SK-N-MC (cell line): ENCODE measurements around a stretch of chr11.

- RRBS = no CpG with 5 or more reads among the region's 5 CpGs
Measured at GRCh38 chr11:126628623-126629052, 273.2 kb downstream of the ST3GAL4 start.

- RRBS = no CpG with 5 or more reads among the region's 9 CpGs
Measured at GRCh38 chr11:126655568-126656404, 300.3 kb downstream of the ST3GAL4 start.

DNA sequence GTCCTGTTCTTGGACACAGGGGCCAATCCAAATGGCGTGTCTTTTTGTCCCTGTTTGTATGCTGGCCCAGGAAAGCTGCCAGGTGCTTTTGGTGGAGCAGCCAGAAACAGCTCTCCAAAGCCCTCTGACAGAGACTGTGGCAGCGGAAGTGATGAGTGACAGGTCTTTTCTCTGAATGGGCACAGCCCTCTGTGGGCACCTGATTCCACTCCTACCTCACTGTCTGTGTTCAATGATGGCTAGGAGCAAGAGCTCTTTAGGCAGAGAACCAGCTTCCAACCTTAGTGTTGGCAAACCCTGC, 106.4 kb upstream of the KIRREL3 start:
- RRBS = no CpG with 5 or more reads among the region's 2 CpGs

- RRBS = no CpG with 5 or more reads among the region's 8 CpGs
Measured at GRCh38 chr11:127628219-127628646, 627.7 kb upstream of the KIRREL3 start.

- RRBS = no CpG with 5 or more reads among the region's 5 CpGs
Measured at GRCh38 chr11:128260969-128261272, 326.4 kb downstream of the ETS1 start.

- RRBS = 54% methylated on average over 2 of the region's 9 CpGs
Measured at GRCh38 chr11:128299028-128299880, 288.1 kb downstream of the ETS1 start.

DNA sequence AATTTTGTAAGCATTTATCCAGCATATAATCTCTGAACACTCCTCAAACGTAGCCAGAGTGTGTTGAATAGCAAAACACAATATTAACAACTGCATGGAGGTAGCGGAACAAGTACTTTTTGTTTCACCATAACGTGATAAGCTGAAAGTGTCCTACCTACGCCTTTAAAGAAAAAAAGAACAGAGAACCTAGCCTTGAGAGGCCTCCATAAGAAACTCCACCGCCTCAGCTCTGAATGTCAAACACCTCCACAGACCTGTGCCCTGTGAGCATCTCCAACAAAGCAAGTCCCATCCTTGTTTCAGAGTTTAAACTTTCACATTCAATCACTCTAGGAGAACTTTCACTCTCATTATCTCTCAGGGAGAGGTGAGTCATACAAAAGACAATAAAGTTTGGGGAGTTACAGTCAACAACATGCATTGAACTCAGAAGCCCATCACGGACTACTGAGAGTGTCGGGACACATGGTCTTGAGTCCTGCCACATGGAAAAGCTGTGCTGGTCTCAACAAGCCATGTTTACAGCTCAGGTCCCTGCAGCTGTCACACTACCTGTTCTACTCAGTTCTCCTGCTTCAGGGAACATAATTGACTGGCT, 115.3 kb downstream of the ETS1 start:
- RRBS = no CpG with 5 or more reads among the region's 7 CpGs

DNA sequence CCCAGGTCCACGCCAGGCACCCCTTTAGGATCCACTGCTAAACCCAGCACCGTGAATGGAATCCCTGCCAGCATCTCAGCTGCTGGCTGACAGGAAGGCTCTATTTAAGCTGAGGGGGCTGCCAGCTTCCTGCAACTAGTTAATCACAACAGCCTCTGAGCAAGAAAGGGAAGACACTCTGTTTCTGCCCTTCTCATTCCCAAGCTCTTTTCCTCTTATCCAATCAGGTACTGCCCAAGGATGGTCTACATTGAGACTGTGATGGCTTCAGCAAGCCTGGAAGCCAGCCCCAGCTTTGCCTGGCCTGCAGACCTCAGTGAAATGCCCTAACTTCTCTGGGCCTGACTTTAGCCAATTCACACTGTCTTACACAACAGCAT, 112.7 kb downstream of the ETS1 start:
- RRBS = no CpG with 5 or more reads among the region's 2 CpGs

GRCh38 chr11:128500178-128500560, 87.2 kb downstream of the ETS1 start:
- RRBS = no CpG with 5 or more reads among the region's 3 CpGs

GRCh38 chr11:128502737-128503202, 84.6 kb downstream of the ETS1 start:
- RRBS = no CpG with 5 or more reads among the region's 4 CpGs

- RRBS = no CpG with 5 or more reads among the region's 14 CpGs
Measured at GRCh38 chr11:128505316-128506174, 81.8 kb downstream of the ETS1 start.

DNA sequence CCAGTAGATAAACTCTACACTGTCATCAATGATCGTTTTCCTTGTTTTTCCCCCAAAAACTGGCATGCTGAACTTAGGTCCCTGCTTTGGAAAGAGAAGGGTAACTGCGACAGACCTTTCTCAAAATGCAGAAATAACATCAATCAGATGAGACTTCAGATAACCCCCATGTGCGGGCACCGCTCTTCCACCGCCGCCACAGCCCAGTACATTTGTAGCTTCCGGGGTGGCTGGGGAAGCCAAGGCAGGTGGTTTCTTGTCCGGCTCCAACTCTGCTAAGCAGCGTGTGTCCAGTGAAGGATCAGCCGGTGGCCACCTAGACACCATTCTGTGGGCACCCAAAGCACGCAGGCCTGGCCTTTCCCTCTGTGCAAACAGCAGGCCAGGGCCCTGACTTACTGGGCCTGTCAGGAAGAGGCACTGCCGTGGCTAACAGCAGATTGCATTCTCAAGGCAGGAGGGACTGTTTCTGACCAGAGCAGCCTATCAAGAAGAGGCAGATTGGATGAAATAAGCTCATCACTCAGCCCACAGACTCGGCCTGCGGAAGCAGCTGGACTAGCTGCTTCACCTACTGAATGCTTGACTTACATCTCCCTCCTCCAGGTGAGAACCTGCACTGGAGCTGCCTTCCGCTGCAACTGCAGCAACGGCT, 74.9 kb downstream of the ETS1 start:
- RRBS = no CpG with 5 or more reads among the region's 16 CpGs

- RRBS = no CpG with 5 or more reads among the region's 11 CpGs
Measured at GRCh38 chr11:128514895-128515738, 72.2 kb downstream of the ETS1 start.

DNA sequence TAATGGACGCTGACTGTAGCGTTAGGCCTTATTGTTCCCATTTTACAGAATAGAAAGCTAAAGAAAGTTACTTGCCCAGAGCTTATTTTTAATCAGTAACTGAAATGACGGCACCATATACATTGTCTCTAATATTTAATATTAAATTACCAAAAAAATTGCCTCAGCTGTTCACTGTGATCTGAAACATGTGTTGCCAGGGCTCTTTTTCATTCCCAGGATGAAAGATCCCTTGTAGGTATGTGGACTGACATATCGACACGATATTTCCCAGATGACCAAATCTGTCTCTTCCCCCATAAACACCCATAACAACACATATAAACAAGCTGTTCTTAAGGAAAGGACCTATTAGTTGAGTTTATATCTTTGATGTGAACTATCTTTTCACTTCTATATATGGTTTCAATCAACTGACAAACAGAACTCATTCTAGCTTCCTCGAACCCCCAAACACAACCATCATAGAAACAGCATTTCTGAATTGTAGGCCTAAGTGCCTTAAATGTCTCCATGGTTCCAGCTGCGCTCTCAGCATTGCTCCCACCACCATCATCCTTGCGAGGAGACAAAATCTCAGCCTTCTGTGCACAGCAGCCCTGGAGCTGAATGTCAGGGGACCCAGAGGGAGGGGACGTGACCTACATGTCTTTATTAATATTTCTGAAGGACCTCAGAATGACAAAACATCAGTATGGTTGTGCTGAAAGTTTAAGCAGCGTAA, 67.1 kb downstream of the ETS1 start:
- RRBS = no CpG with 5 or more reads among the region's 10 CpGs

- RRBS = no CpG with 5 or more reads among the region's 2 CpGs
Measured at GRCh38 chr11:128523498-128524157, 63.7 kb downstream of the ETS1 start.

DNA sequence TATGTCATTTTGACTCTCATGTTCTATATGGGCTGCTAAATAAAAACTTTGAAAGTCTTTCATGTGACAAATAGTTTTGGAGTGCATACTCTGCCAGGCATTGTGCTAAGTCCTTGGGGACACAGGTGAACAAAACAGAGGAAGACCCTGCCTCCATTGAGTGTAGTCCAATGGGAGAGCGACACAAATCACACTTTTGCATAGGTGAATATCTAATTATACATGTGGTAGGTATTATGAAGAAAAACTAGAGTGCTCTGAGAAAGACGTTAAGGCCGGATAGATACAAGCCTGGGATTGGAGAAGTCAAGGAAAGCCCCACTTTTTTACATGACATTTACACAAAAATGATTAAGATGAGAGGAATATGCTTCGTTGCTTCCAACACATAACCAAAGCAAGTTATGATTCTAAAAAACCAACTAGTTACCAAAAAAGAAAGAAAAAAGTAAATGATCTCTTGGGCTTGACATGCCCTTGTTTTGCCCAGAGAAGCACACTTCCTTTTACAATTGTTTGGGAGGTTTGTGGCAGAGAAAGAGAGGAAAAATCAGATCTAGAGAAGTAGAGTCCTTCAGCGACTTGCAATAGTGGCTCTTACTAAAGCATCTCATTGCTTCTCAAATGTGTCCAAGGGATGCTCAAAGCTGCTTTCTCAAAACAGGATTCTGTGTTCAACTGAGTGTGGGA, 38.6 kb downstream of the FLI1 start:
- RRBS = no CpG with 5 or more reads among the region's 5 CpGs

GRCh38 chr11:128828369-128829122, 38.5 kb downstream of the KCNJ1 start:
- RRBS = no CpG with 5 or more reads among the region's 9 CpGs

GRCh38 chr11:129369537-129370018, 6.1 kb upstream of the BARX2 start:
- RRBS = no CpG with 5 or more reads among the region's 3 CpGs

GRCh38 chr11:129436682-129437054, 61.0 kb downstream of the BARX2 start:
- RRBS = no CpG with 5 or more reads among the region's 19 CpGs

GRCh38 chr11:129458596-129459224, 83.1 kb downstream of the BARX2 start:
- RRBS = 6% methylated on average over 5 of the region's 8 CpGs